Non-pigmented ciliary epithelial cell (primary cell): ENCODE measurements around the genes WDR43 and YIPF4.

- RRBS: no CpG with 5 or more reads among the region's 30 CpGs
Measured at GRCh38 chr2:28869448-28870149, 510 bp downstream of the TRMT61B start.

- RRBS: 9% methylated on average over 8 of the region's 73 CpGs
Measured at GRCh38 chr2:28894136-28895006, at the start of gene WDR43. TSS of gene WDR43 (plus strand) at chr2:28894667.

DNA sequence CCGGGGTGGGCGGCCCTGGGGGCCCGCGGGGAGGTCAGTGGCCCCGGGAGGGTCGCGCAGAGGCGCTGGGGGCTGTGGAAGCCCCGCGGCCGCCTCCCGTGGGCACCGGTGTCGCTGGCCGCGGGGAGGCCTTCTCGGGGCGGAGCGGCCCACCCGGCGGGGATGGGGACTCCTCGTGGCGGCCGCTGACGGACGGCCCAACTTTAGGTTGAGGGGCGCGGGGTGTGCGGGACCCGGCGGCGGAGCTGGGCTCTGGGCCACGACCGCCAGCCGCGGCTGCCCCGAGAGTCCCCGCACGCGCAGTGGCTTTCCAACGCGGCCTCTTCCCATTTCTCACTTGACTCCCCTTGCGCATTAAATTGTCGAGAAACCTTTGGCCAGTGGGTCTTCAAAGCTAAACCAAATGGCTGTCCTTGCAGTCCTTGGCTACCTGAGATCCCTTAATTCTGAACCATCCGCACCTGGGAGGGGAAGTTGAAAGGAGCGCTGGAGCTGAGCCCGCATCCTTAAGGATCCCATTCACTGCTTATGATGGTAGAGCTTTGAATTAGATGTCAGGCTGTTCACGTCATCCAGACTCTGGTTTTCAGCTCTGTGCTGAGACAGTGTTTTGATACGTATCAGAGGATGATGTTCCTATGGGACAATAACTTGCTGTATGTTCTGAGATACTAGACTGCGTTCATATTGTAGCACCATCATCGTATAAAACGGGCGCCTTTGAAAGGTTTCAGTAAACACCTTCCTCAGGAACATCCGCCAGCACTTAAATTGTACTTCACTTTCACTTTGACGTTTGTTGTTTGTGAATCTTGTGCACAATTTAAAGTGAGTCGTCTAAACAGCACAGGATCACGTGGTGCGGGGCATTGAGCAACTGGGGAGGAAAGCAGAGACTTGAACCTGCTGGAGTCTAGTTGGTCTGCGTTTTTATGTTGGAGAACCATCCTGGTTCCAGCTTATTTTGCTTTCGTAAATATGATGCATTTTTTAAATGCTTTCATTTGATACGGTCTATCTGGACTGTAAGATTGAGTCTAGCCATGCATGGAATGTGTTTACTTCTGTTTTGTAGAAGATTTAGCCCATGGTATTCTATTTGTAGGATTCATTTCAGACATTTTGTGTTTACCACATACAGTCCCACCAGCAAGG lies 888 bp downstream of the CLIP4 start:
- RRBS: 1% methylated on average over 28 of the region's 61 CpGs

- RRBS: no CpG with 5 or more reads among the region's 9 CpGs
Measured at GRCh38 chr2:29233324-29234026, 118.3 kb downstream of the CLIP4 start.

DNA sequence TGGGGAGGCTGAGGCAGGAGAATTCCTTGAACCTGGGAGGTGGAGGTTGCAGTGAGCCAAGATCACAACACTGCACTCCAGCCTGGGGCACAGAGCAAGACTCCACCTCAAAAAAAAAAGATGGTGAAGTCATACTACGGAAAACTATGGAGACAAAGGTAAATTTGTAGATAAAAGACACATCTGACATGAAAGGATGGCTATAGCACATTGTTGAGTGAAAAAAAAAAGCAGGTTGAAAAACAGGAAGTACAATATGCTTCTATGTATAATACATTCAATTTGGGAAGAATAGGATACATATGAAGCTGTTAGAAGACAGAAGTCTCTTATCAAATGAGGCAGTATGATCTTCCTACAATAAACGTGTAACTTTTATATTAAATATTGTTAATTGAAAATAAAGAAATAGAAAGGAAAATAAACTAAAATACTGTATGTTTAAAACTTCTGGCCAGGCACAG lies 1.8 kb upstream of the YPEL5 start:
- RRBS: no CpG with 5 or more reads among the region's 2 CpGs

DNA sequence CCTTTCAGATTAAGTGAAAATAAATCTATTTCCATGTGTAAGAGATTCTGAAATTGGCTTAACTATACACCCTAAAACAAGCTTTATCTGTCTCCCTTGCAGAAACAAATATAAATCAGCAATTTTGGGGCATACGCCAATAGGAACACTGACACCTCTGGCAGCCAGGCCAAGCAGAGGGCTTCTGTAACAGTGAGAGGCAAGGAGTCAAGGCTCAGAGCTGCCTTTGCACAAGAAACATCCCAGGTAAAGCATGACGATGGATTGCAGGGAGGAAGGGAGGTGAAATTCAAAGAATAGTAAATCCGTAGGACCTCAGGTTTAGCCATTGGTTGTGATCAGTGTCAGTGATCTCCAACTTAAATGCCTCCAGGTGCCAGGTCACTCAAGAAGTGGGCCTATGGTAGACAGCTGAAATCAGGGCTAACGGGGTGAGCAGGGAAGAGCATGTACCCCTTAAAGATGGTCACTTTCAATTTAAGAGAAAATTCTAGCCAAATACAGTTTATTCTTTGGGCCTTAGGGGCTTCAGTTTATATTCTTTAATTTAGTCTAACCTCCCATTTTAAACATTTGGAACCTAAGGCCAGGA lies 19.3 kb downstream of the YPEL5 start:
- RRBS: no CpG with 5 or more reads among the region's 4 CpGs

GRCh38 chr2:30236808-30237681 lies 5.7 kb downstream of the LBH start:
- RRBS: no CpG with 5 or more reads among the region's 12 CpGs

- RRBS: no CpG with 5 or more reads among the region's 1 CpG
Measured at GRCh38 chr2:30446547-30446875, 535 bp upstream of the LCLAT1 start.

DNA sequence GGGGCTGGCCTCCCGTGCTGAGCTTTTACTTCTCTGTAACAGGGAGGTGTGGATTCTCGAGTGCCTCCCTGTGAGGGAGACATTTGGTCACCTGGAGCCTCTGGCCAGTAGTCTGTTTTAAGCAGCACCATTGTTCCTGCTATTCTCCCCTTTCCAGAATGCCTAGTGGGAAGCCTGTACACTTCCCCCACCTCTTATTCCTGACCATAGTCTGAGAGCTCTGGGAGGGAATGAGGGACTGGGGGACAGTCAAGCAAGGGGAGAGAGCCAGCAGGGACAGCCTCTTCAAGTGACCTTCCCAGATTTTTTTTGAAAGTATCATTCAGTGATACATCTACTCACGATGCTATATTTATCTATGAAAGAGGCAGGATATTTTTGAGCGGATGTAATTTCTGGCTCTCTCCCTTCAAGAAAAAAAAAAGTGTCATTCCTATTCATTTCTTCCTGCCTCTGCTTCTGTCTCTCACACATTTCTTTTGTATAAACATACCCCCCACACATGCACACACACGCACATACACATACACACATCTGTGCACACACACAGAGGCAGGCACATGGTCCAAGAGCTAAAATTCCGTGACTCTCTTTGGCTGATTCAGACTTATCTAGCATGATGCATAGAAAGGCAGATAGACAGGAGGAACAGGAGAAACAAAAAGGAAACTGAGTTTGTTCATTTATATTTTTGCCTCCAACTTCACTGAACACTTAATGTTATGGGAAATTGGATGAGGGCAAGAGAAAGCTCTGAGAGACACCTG lies 112.6 kb downstream of the CAPN13 start:
- RRBS: no CpG with 5 or more reads among the region's 6 CpGs

DNA sequence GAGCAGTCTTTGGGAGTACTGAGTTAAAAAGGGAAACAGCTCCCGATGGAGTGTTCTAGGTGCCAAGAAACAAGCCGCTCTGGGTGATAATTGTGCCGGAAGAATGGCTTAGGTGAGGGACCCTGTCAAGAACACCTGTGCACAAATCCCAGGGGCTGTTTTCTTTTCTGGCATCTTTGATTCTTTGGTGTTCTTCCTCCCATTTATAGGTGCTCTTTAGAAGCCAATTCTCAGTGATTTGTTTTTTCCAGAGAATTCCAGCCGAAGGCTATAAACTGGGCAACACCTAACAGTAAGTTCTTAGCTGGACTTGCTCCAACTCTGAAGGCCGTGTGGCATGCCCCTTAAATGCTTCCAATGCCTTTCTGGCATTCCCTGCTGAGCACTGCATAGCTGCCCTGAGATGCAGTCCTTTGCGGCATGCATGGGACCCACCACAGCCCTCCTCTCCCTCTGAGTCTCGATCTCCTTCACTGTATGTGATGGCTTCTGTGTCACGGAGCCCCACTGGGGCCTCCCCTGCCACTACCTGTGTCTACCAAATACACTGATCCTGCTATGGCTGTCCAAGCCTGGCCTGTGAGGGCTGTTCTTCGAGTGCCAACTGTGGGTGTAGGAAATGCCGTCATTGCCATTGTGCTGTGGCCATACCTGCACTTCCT lies 1.7 kb upstream of the CAPN13 start:
- RRBS: no CpG with 5 or more reads among the region's 10 CpGs

- RRBS: no CpG with 5 or more reads among the region's 5 CpGs
Measured at GRCh38 chr2:31219553-31220200, 2.4 kb upstream of the CAPN14 start.

DNA sequence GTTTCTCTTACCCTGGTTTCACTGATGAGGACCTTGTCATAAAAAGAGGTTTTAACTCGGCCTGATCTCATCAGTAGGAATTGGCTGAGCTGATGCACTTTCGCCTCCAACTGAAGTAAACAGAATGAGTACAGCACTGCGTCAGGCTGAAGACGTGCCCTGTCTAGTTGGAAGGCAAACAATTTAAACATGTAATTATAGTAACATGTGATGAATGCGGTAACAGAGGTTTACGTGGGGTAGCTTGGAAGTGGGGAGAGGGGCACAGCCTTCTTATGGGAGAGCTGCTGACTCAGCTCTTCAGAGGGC lies 6.4 kb upstream of the EHD3 start:
- RRBS: no CpG with 5 or more reads among the region's 6 CpGs

GRCh38 chr2:31928783-31929906 lies 81.7 kb downstream of the MEMO1 start:
- RRBS: no CpG with 5 or more reads among the region's 5 CpGs

GRCh38 chr2:32277489-32278817 lies at the start of gene YIPF4:
TSS of gene YIPF4 (plus strand) at chr2:32277904.
- RRBS: 2% methylated on average over 16 of the region's 68 CpGs

- RRBS: no CpG with 5 or more reads among the region's 8 CpGs
Measured at GRCh38 chr2:32415410-32416023, 58.7 kb downstream of the BIRC6 start.

GRCh38 chr2:32464965-32465361 lies 108.1 kb downstream of the BIRC6 start:
- RRBS: no CpG with 5 or more reads among the region's 6 CpGs

DNA sequence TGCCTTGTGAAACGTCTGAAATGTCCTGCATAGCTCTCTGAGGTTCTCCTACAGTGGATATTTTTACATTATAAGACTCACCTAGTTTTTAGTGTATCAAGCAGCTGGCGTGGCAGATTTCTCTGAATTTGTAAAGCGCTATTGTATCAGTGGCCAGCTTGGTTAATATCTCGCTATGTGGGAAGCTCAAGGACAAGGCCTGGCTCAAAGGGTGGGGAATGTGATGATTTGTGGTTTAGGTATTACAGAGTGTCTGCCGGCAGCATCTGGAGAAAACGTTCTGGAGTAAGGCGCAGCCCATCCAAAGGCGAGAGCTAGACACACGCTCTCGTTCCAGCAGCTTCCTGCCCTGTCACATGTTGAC lies 164.3 kb downstream of the LTBP1 start:
- RRBS: no CpG with 5 or more reads among the region's 10 CpGs

GRCh38 chr2:33257228-33257542 lies 219.3 kb upstream of the RASGRP3 start:
- RRBS: no CpG with 5 or more reads among the region's 7 CpGs

GRCh38 chr2:33314835-33315611 lies 161.4 kb upstream of the RASGRP3 start:
- RRBS: no CpG with 5 or more reads among the region's 7 CpGs